Measurements from ENCODE around the genes SORCS2, PSAPL1 and AFAP1.

GRCh38 chr4:6883905-6885075 lies 25.3 kb upstream of the TBC1D14 start:
- PRO-cap: no peak
- RAMPAGE, long total RNA, 2 experiments: no peak in any of the 2 experiments

- PRO-cap: no peak
- RAMPAGE, long total RNA, 2 experiments: no peak in any of the 2 experiments
These were observed 23.5 kb upstream of the TBC1D14 start for GRCh38 chr4:6885858-6886738.

DNA sequence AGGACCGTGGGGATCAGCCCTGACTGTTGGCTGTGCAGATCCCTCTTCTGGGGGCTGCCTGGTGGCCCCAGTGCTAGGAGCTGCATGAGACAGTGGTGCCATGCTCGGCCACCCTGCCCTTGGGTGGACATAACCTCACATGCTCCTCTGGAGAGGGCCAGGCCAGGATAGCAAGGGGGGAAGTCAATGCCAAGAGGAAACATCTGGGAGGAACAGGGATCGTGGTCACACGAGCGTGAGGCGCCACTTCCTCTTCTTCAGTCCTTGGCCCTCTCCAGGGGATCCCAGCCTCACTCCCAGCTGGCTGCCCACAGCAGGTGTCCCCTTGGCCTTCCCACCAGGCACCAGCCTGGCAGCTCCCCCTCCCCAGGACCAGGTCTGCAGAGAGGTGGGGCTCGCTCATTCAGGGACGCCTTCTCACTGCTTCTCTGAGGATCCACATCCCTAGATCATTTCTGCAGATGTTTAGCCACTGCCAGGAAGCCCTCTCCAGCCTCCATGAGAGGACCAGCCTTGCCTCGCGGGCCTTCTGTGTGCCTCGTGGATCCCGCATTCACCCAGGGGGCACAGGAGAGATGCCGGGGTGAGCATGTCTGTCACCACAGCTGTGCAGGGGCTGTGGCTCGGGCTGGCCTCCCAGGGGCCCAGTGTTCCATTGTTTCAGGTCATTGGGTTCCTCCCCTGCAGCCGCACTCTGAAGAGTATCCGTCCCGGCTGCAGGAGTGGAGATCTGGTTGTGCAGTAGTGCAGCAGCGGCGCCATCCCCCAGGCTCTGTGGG lies 28.8 kb downstream of the TBC1D14 start:
- PRO-cap: no peak
- RAMPAGE, long total RNA, 2 experiments: no peak in any of the 2 experiments

- PRO-cap: no peak
- RAMPAGE, long total RNA, 2 experiments: no peak in any of the 2 experiments
These were observed 20.6 kb downstream of the CCDC96 start for GRCh38 chr4:7021905-7022852.

DNA sequence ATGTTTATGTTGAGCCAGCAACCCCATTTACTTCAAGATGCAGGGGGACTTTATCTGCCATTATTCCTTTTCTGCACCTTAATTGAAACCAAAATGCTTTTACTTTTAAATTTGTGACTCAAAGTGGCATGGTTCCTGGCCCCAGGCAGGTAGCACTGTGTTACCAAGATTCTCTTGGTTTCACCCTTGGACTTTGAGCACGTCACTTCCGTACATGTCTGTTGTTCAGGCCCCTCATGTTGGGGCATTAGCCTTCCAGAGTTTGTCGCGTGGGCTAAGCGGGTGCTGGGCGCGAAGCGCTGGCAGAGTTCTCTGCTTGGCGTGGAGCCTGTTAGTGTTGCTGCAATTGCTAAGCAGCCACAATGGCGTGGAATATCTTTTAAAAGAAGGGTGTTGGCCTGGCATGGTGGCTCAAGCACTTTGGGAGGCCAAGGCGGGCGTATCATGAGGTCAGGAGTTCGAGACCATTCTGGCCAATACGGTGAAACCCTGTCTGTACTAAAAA lies 13.6 kb downstream of the CCDC96 start:
- PRO-cap: no peak
- RAMPAGE, long total RNA, 2 experiments: no peak in any of the 2 experiments

GRCh38 chr4:7120205-7120831 lies 52.5 kb upstream of the GRPEL1 start:
- PRO-cap: no peak
- RAMPAGE, long total RNA, 2 experiments: no peak in any of the 2 experiments

DNA sequence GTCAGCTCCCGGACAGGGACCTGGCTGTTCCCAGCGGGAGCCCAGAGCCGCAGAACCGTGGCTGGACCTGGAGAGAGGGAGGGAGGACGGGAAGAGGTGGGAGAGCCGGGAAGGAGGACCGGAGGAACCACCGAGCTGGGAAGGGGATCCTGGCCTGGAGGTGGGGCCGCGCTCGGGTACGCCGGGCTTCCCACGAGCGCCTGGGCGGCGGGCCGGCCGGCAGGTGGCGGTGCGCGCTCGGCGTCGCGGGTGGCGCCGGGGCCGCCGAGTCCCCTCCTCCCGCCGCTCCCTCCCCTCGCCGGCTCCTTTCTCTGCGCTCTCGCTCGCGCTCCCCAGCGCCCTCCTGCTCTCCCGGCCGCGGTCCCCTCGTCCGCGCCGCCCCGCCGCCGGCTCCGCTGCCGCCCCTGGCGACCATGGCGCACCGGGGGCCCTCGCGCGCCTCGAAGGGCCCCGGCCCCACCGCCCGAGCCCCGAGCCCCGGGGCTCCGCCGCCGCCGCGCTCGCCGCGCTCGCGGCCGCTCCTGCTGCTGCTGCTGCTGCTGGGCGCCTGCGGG lies at the start of gene SORCS2:
Gene SORCS2, plus strand, starts transcription at position 305 of the 554 bp plus-strand sequence.
- PRO-cap: unidirectional peak, plus-strand start at position 316 of the sequence; unidirectional peak, plus-strand start at position 335 of the sequence
- RAMPAGE, long total RNA, 2 experiments: no peak in any of the 2 experiments

- PRO-cap: unidirectional peak, plus-strand start at chr4:7207459
- RAMPAGE, long total RNA, 2 experiments: no peak in any of the 2 experiments
These were observed 14.8 kb downstream of the SORCS2 start for GRCh38 chr4:7207102-7207539.

- PRO-cap: unidirectional peak, minus-strand start at chr4:7313381; unidirectional peak, minus-strand start at chr4:7313720
- RAMPAGE, long total RNA, 2 experiments: no peak in any of the 2 experiments
These were observed 121.1 kb downstream of the SORCS2 start for GRCh38 chr4:7313296-7313911.

DNA sequence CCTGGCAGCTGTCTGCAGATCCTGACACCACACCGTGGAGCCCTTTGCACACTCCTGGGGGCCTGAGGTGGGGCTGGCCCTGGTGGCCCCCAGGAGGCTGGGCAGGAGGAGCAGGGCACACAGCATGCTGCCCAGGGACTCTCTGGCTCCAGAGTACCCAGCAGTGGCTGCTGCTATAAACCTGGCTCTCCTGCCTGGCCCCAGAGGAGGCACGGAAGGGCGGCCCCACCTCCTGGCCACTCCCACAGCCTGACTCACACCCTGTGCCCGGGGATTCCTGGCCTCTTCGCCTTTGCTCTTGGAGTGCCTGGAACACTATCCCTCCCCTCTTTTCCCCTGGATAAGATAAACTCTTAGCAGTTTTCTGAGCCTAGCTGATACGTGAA lies at the start of gene PSAPL1:
Gene PSAPL1, minus strand, starts transcription at position 177 of the 386 bp plus-strand sequence.
- PRO-cap: no peak
- RAMPAGE, long total RNA, 2 experiments: no peak in any of the 2 experiments

- PRO-cap: no peak
- RAMPAGE, long total RNA, 2 experiments: no peak in any of the 2 experiments
These were observed 224.8 kb upstream of the PSAPL1 start for GRCh38 chr4:7659445-7659921.

DNA sequence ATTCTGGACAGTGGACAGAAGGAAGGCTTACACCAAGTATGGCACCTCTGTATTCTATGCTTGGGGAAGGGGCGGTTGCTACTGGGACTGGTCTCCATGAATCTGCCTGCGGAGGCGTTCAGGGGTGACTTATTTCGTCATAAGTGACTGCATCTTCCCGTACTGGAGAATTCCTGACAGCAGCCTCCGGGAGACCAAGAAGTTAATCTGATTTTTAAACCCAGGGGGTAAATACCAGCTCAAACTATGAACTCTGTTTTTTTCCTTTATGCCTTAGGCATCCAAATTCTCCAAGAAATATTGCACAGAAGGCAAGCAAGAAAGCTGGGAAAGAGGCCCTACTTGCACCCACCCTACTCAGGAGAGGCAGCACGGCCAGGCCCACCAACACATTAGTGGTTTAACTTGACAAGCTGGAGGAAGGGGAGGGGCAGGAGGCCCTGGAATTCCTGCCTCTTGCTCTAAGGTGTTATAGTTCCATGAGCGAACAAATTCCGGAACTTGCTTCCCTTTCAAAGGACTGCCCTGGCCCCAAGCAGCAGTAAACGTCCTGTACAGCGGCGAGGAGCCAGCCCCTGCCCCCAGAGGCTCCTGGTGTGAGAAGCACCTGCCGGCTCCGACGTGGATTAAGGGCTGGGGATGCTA lies 177.2 kb downstream of the AFAP1 start:
- PRO-cap: no peak
- RAMPAGE, long total RNA, 2 experiments: no peak in any of the 2 experiments

DNA sequence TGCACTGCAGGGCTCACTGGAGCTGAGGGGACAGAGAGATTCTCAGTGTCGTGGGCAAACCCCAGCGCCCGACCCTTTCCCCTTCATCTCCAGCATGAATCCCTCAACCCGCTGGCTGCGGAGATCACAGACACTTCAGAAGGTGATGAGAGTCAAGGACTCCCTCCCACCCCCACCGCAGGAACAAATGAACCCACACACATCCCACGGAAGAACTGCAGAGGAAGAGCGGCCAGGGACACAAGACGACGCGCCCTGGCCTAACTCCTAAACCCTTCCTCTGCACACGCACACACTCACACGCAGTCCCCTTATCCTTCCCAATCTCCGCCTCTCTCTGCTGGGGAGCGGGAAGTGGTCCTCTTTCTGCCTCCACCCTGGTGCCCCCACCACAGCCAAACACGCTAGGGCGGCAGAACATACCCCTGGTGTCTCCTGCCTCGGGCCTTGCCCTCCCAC lies 128.5 kb downstream of the AFAP1 start:
- PRO-cap: no peak
- RAMPAGE, long total RNA, 2 experiments: no peak in any of the 2 experiments

- PRO-cap: no peak
- RAMPAGE, long total RNA, 2 experiments: no peak in any of the 2 experiments
These were observed 122.0 kb downstream of the AFAP1 start for GRCh38 chr4:7817614-7818017.

DNA sequence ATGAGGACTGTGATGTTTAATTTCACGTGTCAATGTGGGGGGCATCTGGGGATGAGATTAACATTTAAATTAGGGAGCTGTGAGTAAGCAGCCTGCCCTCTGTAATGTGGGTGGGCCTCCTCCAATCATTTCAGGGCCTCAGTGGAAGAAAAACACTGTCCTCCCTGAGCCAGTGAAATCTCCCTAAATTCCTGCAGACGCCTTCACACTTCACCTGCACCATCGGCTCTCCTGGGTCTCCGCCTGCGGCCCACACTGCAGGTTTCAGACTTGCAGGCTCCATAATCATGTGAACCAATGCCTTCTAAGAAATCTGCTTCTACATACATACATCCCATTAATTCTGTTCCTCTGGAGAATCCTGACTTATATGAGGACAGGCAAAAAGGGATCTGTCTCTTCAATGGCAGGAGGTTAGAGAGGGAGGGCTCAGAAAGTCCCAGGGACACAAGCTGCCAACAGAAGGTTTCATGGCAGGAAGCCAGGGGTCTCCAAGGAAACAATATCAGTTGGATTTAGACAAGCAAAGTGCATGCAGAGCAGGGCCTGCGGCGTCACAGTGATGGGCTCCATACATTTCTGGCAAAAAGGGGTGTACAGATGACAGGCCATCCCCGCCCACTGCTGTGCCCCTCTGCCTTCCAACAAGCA lies 121.5 kb downstream of the AFAP1 start:
- PRO-cap: no peak
- RAMPAGE, long total RNA, 2 experiments: no peak in any of the 2 experiments

- PRO-cap: unidirectional peak, plus-strand start at chr4:7828582
- RAMPAGE, long total RNA, 2 experiments: no peak in any of the 2 experiments
These were observed 111.1 kb downstream of the AFAP1 start for GRCh38 chr4:7828103-7829328.

DNA sequence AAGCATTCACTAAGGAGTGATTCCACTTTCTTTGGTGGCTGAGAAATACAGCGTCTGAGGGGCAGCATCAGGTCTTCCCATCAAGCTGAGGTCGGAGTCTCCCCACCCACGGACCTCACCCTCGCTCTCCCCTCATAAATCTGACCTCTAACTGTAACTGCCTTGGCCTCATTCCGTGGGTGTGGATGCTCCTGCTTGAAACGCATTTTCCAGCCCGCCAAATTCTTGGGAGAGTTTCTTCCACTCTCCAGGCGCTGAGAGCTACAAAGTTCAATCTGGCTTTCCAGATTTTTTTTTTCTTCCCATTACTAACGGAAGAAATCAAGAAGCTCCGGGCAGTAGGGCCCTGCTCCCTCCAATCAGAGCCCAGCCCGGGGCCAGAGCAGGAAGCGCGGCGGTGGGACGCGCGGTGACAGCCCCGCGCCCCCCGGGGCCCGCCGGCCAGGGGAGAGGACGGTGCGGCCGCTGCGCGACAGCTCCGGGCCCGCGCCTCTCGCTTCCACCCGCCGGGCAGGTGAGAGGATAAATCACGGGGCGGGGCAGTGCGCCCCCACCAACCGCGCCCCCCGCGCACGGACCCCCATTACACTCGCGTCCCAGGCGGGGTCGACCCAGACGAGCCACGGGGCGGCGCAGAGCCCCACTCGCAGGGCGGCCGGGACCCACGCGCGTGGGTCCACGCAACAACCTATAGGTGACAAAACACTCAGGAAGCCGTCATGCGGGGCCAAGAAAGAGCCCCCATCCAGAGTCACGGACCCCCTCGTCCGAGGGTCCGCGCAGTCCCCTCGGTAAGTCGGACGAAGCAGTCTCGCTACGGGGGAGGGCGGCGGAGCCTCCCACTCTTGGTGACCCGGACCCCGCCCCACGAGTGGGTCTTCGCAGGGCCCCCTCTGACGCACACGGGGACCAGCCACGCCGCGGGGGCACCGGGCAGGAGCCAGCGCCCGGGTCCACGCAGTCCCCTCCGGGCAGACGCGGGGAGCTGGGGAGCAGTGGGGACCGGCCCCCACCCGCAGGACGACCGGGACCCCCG lies 896 bp downstream of the AFAP1 start:
- PRO-cap: bidirectional peak, plus-strand start at position 385 of the sequence, minus-strand start at position 275 of the sequence; bidirectional peak, plus-strand start at position 614 of the sequence, minus-strand start at position 495 of the sequence
- RAMPAGE, long total RNA, 2 experiments: no peak in any of the 2 experiments

DNA sequence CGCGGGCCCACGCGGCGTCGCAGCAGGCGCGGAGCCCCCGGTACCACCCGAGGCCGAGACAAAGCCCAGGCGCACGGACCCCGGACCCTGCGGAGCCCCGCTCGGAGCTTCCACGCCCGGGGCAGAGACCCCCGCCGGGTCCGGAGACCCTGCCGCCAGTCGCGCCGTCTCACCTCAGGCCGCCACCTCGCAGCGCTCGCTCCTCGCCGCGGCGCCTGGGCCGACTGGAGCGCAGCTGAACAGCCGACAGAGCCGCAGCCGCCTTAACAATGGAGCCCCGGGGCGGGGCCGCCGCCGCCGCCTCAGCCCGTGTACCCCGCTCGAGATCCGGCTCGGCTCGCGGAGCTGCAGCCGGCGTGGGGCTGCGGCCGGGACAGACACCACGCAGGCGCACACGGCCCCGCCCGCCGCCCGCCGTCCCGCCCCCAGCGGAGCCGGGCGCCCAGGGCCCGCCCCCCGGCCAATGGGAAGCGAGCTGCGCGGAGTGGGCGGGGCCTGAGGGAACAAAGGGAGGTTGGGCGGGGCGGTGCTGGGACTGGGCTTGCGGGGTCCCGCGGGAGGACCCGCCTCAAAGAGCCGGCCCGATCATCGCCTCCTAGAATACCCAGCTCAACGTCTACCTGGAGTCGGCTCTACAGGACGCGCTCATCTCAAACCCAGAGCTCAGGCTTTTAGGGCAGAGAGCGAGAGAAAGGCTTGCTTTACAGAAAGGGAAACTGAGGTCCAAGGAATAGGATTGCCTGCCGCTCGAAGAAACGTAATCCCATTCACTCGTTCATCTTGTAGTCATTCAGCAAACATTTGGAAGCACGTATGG lies at the start of gene AFAP1:
Gene AFAP1, minus strand, starts transcription at position 379 of the 817 bp plus-strand sequence.
- PRO-cap: bidirectional peak, plus-strand start at position 534 of the sequence, minus-strand start at position 358 of the sequence
- RAMPAGE, long total RNA, 2 experiments: start-site peak on the minus strand in 1 of 2 experiments, centred at position 259 of the sequence, 43 reads per replicate

DNA sequence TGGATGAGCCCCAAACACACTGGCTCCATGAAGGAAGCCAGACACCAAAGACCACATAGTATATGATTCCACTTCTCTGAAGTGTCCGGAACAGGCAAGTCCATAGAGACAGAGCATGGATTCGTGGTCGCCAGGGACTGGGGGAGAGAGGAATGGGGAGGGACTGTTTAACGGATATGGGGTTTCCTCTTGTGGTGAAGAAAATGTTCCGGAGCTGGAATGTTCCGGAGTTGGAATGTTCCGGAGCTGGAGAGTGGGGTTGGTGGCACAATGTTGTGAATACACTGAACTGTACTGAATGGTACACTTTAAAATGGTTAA lies 28.8 kb upstream of the AFAP1 start:
- PRO-cap: unidirectional peak, minus-strand start at position 154 of the sequence
- RAMPAGE, long total RNA, 2 experiments: no peak in any of the 2 experiments

DNA sequence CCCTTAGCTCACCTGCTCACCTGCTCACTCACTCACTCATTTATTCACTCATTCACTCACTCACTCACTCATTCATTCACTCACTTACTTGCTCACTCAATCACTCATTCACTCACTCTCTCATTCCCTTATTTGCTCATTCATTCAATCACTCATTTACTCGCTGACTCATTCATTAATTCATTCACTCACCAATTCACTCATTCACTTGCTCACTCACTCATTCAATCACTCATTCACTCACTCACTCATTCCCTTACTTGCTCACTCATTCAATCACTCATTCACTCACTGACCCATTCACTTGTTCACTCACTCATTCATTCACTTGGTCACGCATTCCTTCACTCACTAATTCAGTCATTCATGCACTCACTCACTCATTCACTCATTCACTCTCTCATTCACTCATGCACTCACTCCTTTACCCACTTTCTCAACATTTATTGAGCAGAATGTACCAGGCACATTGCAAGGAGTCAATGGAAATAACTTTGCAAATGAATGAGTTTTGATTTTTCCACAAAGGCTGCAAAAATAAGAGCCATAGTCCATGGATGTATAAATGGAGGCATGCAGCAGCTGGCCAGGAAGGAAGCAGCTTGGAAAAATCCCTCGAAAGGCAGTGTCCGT lies 88.8 kb upstream of the AFAP1 start:
- PRO-cap: no peak
- RAMPAGE, long total RNA, 2 experiments: no peak in any of the 2 experiments

Data from prostate gland (tissue), 2 donors.